ENCODE data around the gene ZNF333.

DNA sequence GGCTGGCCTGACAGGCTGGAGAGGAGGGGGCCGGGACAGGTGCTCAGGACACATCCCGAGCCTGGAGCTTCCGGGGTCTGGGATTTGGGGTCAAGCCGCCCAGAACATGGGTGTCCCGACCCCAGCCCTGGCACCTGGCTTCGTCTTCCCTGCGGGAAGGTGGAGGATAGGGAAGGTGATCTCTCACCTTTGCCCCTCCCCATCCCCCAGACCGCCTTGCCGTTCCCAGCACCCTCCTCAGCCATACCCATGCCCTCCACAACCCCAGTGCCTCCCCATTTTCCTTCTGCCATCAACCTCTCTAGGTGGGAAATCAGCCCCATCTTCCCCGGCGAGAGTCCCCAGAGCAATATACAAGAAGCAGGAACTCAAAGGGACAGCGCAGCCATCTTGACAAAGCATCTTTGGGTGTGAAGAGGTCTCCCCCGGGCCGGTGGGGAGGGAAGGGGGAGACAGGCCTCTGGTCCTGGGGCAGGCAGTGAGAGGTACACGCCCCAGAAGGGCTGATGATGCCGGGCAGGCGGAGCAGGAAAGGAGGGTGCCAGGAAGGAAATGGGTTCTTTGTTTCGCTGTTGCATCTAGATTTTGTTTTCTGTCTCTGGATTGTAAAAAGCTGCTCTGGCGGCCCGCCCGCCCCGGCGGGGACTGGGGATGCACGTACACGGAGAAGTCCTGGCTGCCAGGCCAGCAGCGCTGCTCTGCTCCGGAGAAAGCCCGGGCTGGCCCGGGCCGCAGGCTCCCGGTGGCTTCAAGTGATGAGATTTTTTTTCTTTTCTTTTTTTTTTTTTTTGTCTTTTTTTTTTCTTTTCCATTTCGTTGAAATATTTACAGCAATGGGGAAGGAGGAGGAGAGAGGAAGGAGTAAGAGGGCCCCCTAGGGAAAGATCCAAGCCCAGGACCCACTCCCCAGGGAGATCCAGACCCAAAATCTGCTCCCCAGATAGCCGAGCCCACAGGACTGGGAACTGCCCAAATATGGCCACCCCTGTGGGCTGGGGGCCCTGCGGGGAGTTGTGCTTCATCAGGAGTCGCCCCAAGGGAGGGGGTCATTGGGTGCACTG is 13.1 kb upstream of the ASF1B start:
- PRO-cap, result no peak

GRCh38 chr19:14150209-14151204 is 14.1 kb upstream of the ASF1B start:
- PRO-cap, result no peak

DNA sequence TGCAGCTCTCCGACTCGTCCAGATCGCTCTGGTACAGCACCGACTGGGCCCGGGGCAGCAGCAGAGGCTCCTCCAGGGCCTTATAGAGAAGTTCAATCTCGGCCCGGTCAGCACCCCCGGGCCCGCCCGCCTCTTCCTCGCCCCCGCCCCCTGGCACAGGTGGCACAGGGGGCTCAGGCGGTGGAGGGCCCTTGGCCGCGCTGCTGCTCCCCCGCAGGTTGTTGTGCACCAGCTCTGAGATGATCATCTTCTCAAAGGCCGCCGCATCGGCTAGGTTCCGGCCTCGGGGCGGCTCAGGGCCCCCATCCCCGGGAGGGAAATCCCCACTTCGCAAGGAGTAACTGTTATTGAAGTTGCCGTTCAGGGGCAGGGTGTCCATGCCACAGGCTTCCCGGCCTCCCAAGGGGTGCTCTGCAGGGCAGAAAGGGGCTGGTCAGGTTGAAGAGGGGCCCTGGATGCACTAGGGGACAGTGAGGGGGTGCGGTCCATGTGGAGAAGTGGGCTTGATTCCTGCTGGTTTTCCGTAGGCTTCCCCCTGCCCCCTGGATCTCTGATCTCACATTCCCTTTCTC is 14.9 kb upstream of the ASF1B start:
- PRO-cap, result no peak

DNA sequence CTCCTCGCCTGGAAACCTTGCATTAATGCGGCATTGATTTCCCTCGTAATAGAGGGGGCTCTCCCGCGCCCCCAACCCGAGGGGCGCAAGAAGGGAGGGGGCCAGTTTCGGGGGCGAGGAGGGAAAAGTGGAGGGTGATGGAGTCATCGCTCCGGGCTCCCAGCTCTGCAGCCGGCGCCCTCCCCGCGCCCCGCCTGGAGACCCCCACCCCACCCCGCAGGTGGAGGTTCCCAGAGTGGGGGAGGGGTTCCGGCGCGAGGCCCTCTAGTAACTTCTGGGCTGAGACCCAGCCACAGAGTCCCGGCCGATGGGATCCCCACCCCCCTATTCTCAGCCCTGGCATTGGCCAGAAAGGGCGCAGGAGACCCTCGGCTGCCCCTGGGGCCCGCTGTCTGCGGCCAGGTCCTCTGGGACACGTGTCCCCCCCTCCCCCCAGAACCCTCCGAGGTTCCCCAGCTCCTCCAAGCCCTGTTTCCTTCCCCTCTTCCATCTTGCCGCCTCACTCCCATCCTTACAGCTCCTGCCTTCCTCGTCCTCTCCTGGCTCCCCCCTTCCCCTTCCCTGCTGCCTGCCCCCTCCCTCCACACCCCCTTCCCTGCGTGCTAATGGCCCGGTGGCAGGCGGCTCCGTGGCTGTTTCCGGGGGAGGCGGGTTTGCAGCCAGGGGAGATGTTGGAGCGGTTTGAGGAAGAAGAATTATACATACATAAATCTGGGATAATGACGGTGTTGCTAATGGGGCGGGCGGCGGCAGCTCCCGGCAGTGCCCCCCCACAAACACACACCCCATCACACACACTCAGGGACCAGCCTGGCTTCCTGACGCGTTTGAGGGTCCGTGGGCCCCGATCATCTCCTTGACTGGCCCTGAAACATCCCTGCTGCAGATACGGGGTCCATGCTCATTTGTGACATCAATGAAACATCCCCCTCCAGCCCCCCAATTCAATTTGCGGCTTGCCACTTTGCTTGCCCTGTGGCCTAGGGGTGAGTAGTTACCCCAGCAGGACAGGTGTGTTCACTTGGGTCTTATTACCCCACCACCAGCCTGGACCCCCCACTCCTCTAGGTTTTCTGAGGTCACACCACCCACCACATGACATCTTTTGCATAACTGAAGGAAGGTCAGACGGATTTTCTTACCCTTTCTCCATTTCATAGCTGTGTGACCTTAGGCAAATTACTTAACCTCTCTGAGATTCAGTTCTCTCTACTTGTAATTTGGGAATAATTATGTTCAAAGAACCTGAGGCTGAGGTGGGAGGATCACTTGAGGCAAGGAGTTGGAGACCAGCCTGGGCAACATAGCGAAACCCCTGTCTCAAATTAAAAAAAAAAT is 43.4 kb upstream of the ADGRL1 start:
- PRO-cap, result bidirectional peak, plus-strand start at position 635 of the sequence, minus-strand start at position 538 of the sequence

GRCh38 chr19:14348165-14348834 is 32.9 kb upstream of the ADGRE5 start:
- PRO-cap, result no peak

DNA sequence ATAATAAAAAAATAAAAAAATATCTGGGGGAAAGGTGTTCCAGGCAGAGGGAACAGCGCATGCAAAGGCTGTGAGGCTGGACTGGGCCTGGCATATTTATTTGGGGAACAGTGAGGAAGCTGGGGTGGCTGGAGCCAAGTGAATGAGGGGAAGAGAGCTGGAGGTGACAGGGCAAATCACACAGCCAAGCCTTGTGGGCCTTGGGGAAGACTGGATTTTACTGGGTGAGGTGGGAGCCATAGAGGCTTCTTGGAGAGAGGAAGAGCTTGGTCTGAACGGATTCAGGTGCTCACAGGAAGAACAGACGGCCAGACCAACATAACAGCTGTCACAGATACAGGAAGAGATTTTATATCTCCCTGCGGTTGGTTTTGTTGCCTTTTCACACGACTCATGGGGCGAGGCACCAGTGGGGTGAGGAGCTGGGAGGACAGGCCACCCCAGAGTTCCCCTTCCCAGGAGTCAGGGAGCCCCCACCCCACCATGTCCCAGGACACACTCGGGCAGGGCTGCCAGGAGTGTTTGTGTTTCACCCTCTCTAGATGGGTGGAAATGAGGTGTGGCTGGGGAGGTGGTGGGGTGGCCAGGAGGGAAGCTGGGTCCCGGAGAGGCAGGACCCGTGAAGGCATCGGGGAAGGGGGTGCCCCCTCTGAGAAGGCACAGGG is 25.5 kb upstream of the ADGRE5 start:
- PRO-cap, result no peak

GRCh38 chr19:14433915-14434353 is 828 bp downstream of the PKN1 start:
- PRO-cap, result no peak

DNA sequence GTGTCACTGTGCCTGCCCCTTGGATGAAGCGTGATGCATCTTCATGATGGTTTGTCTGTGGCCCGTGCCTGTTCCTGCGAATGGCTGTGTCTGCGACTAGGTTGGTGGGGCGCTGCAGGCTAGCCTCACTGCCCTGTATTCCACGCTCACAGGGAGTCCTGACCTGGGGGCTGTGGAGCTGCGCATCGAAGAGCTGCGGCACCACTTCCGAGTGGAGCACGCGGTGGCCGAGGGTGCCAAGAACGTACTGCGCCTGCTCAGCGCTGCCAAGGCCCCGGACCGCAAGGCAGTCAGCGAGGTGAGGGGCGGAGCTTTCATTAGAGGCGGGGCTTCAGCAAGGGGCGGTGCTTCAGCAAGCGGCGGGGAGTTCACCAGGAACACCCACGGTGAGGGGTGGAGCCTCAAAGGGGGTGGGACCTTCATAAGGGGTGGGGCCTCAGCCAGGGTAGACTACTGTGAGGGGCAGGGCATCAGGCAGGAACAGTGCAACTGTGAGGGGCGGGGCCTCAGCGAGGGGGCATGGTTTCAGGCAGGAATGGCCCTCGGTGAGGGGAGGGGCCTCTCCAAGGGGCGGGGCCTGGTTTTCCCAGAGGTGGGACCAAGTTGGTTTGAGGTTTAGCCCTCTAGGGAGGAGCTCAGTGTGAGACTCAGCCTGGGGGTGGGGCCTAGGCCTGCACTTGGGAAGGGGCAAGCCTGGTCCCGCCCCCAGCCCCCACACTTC is 17.2 kb downstream of the PKN1 start:
- PRO-cap, result no peak

GRCh38 chr19:14476626-14477161 is 1.5 kb upstream of the PTGER1 start:
- PRO-cap, result no peak

GRCh38 chr19:14497053-14497995 is 1.4 kb upstream of the GIPC1 start:
- PRO-cap, result no peak

GRCh38 chr19:14550078-14550997 is 20.9 kb downstream of the TECR start:
- PRO-cap, result no peak

DNA sequence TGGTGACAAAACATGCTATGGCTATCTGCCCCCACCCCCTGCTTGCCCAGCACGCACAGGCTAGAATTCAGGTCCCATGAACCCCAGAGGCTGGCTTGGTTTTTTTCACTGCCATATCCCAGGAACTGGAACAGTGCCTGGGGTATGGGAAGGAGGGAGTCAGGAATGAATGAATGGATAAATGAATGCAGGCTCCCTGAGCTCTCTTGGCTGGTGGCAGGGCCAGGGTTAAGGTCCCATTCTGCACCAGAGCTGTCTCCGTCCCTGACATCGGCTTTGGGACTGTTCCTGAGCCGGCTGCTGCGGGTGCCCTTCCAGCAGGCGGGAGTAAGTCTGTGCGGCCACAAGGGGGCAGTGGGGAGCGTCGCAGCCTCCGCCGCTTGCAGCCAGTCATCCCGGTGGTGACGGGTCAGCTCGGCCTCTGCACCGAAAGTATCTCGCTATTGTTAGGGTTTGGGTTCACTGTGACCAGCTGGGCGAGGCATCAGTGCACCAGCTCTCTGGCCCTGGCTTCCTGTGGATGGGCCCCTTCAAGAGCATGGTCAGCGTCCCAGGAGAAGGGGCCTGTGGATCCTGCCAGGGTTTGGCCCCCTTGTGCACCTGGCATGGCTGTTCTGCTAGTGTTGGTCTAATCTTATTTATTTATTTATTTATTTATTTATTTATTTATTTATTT is 15.2 kb downstream of the NDUFB7 start:
- PRO-cap, result no peak

DNA sequence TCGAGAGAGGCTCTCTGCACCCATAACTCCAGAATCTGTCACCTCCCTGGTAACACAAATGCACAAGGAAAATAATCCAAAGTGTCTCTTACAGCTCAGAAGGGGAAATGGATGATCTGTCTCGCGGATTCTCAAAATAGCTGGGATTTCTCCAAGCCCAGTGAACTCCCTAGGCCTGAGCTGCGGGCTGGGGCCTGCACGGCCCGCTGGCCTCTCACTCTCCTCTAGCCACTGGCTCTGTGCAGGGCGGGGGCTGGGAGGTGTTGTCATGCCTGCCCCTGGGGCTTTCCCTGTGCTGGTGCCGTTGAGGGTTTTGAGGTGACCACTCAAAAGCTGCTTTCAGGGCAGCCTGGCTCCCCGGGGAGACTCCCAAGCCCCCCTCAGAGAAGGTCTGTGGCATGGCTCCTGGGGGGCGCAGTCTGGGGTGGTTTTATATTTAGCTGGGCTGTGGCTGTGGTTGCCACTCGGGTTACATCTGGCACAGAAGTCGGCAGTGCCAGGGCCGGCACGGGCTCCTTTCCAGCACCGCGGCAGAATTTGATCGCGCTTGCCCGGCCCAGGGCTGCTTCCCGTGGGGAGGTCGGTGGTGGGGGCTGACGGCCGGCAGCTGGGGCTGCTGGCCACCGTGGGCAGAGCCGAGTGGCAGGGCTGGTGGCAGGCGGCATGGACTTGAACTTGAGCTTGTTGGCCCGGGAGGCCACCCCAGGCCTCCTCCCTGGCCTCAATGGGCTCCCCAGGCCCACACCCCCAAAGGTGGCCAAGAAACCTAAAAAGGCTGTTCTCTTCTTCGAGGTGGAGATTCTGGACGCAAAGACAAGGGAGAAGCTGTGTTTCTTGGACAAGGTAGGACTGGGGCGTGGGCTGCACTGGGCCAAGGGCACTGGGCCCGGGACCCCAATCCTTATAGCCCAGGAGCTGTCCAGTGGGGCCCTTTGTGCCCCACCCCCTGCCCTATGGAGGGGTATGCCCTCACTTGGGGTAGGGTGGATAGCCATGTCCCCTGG is 9.8 kb downstream of the NDUFB7 start:
- PRO-cap, result no peak

DNA sequence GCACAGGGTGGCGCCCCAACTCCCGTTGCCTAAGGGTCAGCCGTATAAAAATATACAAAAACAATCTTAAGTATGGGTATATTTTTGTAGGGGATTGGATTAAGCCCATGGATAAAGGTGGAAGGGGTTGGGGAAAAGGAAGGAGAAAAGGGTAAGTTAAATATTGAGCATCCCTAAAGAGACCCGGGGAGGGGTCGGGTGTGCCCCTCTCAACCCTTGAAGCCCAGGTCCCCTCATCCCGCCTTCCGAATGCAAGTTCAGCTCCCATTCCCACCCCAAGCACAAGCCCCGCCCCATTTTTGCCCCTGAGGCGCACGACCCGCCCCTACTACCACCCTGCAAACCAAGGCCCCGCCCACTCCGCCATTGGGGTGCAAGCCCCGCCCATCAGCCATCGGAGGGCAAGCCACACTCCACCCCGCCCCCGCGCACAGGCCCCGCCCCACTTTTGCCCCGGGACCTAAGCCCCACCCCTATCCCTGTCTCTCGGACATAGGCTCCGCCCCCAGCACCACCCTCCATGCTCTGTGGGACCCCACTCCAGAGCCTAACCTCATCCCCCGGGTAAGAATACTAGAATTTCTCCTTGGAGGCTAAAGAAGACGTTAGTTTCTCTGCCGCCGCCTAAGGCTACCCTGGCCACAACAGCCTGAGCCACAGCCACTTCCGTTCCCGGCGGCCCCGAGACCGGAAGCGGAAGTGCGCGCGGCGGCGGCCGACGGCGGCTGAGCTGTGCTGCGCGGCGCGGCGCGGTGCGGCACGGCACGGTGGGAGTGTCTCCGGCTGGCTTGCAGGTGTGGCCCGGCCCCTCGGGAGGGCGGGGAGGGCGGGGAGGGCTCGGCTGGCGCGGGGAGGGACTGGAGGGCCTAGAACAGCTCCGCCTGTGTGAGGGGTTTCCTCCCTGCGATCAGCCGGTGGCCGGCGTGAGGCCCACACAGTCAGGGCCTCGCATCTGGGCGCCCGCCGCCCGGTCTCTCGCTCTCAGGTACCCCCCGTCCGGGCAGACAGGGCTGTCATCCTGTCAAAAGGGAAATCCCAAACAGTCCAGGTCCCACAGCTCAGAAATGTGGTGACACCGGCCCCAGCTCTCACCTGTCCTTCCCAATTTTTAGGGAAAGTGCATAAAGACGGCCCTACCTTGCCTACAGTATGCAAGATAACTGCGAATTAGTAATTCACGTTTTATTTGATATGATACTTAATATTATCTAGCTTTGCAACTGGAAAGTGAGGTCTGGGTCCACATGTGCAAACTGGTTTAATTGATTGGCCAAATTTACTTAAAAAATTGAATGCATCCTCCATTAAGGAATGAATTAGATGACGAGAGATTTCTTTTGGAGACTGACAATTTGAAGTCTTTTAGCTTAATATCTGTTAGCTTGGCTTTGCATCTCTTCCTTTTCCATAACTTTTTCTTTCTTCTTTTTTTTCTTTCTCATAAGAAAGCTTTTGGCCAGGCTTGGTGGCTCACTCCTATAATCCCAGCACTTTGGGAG is at the start of gene ZNF333:
Gene ZNF333, plus strand, starts transcription at position 692 of the 1,499 bp plus-strand sequence.
- PRO-cap, result bidirectional peak, plus-strand start at position 576 of the sequence, minus-strand start at position 272 of the sequence; bidirectional peak, plus-strand start at position 886 of the sequence, minus-strand start at position 646 of the sequence

- PRO-cap, result bidirectional peak, plus-strand start at chr19:15200294, minus-strand start at chr19:15200194
Observed at GRCh38 chr19:15199366-15200602, 1.0 kb downstream of the NOTCH3 start.

GRCh38 chr19:15235071-15235596 is 2.9 kb upstream of the EPHX3 start:
- PRO-cap, result no peak

GRCh38 chr19:15243219-15243776 is 11.1 kb upstream of the EPHX3 start:
- PRO-cap, result no peak

- PRO-cap, result no peak
Observed at GRCh38 chr19:15250926-15251472, 18.8 kb upstream of the EPHX3 start.

GRCh38 chr19:15265781-15266057 is 33.5 kb upstream of the EPHX3 start:
- PRO-cap, result no peak

DNA sequence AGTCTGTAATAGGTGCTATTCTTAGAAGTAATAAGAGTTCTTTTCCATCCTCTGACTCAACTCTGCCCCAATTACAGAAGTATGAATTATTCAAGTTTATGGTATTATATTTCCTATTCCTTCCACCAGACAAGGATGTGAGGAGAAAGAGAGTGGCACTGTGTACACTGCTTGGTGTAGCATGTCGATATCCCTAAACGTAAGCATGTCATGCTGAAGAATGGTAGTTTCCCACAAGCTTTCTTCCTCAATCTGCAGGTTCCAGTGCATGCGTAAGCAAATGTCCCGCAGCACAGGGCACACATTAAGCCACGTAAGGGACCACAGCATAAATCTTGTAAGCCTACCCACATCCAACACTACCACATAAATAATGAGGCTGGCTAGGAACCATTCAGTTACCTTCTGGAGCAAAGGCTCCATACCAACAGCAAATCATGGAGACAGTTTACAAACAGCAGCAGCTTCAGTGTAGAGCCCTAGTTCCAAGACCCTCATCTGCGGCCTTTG is 14.0 kb downstream of the BRD4 start:
- PRO-cap, result no peak

All from A673 (cell line).